ENCODE results near the gene LYSMD3.

- PRO-cap, result no peak
These were observed 431.3 kb upstream of the MEF2C start for GRCh38 chr5:89314344-89314683.

GRCh38 chr5:90208028-90209231 lies 201.1 kb downstream of the CETN3 start:
- PRO-cap, result no peak

- PRO-cap, result unidirectional peak, plus-strand start at chr5:90529105; unidirectional peak, minus-strand start at chr5:90529354; bidirectional peak, plus-strand start at chr5:90529847, minus-strand start at chr5:90529584
These were observed at the start of gene LYSMD3 for GRCh38 chr5:90528939-90529652. Gene LYSMD3 (minus strand): TSS chr5:90529584.

- PRO-cap, result no peak
These were observed 308.3 kb downstream of the ADGRV1 start for GRCh38 chr5:90866801-90867392.

DNA sequence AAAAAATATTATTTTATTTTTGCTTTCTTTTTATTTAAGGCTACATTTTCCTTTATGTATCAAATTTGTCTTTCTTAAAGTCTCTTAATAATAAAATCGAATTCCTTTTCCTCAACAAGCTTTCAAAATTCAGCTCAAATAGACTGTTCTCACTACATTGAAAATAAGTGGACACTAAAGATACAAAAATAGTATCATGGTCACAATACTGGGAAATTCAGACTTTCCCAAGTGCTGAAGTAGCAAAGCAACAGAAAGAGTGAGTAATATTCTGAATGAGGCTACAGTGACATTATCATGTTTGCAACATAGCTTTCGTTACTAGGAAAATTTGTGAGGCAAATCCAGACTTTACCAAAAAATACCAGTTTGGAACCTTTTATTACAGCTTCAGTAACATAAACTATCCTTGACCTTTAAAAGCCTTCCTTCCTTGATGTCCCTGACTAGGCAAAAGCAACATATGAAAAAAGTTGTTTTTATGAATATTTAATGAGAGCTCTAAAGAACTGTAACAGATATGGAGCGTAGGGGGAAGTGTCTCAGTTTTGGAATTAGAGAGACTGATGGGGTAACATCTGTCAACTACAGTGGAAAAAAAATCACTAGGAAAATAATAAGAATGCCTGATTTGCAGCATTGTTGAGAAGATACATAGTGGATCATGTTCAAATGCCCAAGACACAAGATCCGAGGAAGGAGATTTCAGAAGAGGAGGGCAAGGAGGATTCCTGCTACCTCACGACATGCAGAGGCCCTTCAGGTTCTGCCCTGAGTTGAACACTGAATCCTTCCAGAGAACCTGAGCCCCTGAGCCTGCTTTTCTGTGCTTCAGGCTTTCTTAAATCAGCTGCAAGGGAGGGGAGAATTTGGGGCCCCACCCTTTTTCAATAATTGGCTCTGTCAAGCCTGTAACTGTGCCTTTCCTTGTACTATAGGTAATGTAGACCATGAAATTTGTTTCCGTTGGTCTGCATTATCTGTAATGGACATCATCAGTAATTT lies 313.0 kb downstream of the ADGRV1 start:
- PRO-cap, result no peak

DNA sequence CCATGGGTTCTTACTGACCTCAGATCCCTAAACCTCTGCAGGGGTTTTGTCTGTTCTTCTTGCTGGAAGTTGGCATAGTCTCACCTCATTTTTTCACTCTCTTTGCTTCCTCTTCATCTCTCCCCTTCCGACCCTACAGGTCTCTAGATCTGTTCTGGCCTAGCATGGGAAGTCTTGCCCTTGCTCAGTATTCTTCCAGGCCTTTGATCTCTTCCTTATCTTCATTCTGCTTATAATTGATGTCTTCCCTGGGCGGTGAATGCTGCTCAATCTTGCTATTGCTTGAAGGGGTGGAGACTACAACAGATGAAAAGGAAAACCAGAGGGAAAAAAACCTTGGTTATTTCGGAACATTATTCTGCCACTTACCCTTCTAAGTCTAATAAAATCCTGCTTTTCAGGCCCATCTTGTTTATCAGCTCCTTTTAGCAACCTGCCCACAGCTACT lies 375.5 kb downstream of the ADGRV1 start:
- PRO-cap, result no peak

DNA sequence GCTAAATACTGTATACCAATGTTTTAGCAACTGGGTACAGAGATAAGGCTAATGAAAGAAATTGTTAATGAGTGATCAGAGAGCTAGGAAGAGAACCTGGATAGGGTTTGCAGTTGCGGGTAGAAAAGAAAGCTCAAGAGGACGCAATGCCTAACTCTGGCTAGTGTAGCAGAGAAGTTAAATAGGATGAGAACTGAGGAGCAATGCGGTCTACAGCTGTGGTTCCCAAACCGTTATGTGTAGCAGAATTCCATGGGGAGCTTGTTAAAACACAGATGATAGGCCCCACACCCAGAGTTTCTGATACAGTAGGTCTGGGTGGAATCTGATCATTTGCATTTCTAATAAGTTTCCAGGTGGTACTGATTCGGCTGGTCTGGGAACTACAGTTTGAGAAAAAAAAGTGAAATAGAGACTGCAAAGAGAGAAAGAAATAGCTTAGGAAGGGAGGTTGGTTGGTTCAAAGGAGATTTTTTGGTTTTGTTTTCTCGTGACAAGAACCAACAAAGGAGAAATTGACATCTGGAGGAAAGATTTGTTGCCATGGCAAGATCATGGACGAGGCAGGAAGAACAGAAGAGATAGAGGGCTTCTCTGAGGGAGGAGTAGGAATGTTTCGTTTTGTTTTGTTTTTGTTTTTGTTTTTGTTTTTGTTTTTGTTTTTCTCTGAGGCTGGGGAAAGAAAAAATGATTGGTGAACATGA lies 276.2 kb downstream of the ARRDC3 start:
- PRO-cap, result no peak

GRCh38 chr5:91182666-91183277 lies 200.3 kb downstream of the ARRDC3 start:
- PRO-cap, result no peak

- PRO-cap, result no peak
These were observed 14.6 kb downstream of the ARRDC3 start for GRCh38 chr5:91368202-91369281.

DNA sequence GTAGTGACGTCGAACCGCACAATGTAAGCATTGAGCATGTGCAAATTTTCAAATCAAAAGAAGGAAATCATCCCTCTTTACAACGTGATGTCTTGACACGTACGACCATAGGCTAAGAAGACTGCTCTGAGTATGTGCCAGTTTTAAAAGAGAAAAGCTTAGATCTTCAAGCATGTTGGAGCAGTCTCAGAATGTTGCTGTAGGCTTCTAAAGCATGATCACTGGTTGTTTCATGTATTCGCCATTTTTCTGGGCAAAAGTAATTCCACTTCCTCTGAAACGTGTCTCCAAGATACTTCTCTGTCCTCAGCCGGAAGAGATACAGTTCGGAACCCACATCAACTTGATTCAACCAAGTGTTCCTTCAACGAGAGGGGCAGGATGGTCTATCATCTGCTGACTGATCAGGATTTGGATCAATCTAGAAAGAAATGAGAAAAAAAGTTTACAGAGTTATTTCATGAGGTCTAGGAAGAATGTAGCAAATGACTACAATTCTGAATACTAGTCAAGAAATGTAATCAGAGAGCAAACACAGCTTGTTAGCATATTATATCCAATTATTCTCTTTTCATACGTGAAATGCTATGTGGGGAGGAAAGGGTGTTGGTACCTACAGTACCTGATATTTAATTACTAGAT lies 12.0 kb downstream of the ARRDC3 start:
- PRO-cap, result no peak

DNA sequence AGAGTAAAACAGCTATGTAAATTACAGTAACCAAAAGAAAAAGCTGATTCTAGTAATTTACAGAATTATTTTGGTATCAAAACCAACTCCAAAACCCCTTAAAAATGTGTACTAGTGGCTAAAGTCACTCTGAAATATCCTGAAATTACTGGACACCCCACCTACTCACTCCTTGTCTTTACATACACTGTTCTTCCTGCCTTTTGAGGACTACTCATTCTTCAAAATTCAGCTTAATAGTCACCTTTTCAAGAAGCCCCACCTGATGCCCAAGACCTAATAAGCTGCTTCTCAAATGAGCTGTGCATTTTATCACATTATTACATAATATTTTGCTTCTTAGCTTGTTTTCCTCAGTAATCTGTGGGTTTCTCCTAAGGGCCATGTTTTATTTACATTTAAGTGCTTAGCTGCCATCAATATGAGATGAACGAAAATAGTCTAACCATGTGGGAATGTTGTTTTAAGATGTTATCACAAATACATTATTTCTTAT lies 10.3 kb downstream of the ARRDC3 start:
- PRO-cap, result no peak

GRCh38 chr5:91383865-91384135 lies 683 bp upstream of the ARRDC3 start:
- PRO-cap, result bidirectional peak, plus-strand start at chr5:91383994, minus-strand start at chr5:91383749

DNA sequence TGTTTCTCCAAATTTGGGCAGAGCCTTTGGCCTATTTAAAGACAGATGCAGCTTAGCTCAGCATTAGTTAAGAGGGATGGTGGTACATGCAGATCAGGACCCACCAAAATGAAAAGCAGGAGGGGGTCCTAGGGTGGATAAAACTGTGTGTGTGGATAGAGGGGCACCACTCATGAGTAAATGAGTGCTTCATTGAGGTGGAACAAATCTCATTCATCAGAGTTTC lies 20.4 kb upstream of the ARRDC3 start:
- PRO-cap, result no peak

DNA sequence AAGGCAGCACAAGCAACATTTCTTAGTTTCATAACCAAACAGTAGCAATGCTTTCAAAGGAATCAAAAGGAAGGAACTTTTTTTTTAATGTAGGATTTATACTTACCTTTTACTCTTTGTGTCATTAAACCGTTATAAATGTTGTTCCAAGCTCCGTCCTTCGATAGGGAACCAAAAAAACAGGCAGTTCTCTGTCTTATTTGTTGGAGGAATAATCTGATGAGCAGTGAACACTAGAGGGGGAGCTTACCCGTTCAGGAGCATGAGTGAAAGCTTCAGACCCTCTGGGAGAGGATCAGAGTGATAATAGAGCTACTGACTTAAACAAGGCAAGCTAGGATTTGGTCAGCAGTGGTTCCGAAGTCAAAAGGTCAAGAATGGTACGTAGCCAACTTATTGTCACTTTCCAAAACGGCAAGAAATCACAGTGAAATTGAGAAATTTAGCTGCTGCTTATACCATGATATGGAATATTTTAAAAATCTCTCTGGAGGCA lies 895.0 kb upstream of the NR2F1 start:
- PRO-cap, result no peak

- PRO-cap, result no peak
These were observed 335.9 kb upstream of the NR2F1 start for GRCh38 chr5:93247023-93247601.

GRCh38 chr5:93422280-93422539 lies 160.8 kb upstream of the NR2F1 start:
- PRO-cap, result no peak

DNA sequence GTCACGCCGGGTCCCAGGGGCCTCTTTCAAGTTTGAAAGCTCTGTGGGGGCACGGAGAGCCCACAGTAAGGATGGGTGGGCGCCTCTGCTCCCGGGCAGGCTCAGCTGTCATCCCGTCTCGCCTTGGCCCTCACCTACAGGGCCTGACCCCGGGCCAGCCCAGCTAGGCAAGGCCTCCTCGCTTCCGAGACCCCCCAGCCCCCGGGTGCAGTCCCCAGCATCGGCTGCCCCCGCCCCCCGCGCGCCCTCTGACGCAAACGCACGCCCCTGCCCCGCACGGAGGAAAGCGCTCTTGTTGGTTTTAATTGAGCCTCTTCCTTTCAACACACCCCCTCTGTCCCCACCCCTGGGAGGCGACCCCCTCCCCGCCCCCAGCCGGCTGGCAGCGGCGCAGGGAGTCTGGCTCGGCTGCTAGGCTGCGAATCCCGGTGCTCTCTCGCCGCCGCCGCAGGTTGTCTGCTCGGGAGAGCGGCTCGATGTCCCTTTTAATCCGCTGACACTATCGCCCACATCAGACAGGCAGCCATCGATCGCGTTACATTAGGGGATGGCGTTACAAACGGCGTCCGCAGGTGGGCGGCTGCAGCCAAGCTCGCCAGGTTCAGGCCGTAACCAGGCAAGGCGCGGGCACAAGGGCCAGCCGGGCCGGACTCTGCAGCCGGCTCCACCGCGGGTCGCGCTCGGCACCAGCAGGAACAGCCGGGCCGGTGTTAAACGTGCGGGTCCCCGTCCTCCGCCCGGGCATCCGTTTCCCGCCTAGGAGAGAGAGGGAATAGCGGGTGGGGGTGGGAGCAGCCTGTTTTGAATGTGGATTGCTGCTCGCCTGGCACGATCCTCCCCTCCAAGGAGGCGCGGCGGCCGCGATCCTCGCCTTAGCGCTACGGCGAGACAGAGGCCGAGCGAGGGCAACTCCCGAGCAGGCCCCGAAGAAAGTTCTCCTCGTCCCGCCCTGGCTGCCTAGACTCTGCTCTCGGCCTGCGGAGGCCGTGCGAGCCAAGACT lies 3.3 kb upstream of the NR2F1 start:
- PRO-cap, result no peak

DNA sequence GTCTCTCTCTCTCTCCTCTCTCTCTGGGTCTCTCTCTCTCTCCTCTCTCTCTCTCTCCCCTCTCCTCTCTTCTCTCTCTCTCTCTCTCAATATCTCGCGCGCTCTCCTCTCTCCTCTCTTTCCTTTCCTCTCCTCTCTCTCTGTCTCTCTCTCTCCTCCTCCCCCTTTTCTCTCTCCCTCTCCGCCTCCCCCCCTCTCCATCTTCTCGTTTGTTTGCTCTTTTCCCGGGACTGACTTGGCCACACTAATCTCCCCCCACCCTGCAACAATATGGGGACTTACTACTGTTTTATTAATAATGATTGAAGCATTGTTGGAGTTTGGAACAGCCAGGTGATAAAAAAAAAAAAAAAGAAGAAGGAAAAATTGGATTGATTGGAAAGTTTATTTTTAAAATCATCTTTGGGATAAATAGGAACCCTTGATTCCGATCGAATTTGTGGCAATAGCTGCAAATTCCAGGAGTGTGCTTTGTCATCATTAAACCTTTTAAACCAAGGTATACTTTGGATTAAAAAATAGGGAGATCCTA lies 1.0 kb upstream of the NR2F1 start:
- PRO-cap, result no peak

GRCh38 chr5:93775486-93775932 lies 34.1 kb upstream of the POU5F2 start:
- PRO-cap, result no peak

DNA sequence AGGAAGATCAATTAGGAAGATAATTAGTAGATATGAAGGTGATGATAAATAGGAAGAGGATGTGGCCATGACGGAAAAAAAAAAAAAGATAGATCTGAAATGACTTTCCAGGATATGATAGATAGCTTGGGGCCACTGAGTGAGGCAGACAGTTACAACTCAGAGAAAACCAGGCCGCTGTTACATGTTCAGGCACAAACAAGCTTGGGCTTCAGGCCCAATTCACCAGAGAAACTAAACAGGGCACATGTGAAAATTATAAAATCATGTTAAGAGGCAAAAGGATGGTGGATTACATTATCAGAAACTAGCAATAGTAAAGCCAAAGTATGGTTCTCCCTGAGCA lies 43.1 kb downstream of the KIAA0825 start:
- PRO-cap, result no peak

All from ileum (tissue), 1 donor.